Tibial nerve (tissue), 3 donors: ENCODE measurements around a stretch of chr6.

GRCh38 chr6:87264383-87264956 is 57.9 kb upstream of the SMIM8 start:
- PRO-cap: no peak
- RAMPAGE, long total RNA, 3 experiments: no peak in any of the 3 experiments

DNA sequence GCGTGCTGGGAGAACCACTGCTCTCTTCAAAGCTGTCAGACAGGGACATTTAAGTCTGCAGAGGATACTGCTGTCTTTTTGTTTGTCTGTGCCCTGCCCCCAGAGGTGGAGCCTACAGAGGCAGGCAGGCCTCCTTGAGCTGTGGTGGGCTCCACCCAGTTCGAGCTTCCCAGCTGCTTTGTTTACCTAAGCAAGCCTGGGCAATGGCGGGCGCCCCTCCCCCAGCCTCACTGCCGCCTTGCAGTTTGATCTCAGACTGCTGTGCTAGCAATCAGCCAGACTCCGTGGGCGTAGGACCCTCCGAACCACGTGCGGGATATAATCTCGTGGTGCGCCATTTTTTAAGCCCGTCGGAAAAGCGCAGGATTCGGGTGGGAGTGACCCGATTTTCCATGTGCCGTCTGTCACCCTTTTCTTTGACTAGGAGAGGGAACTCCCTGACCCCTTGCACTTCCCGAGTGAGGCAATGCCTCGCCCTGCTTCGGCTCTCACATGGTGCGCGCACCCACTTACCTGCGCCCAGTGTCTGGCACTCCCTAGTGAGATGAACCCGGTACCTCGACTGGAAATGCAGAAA is 365 bp downstream of the GJB7 start:
- PRO-cap: no peak
- RAMPAGE, long total RNA, 3 experiments: no peak in any of the 3 experiments

- PRO-cap: no peak
- RAMPAGE, long total RNA, 3 experiments: no peak in any of the 3 experiments
Measured at GRCh38 chr6:87697279-87698037, 4.6 kb downstream of the AKIRIN2 start.

DNA sequence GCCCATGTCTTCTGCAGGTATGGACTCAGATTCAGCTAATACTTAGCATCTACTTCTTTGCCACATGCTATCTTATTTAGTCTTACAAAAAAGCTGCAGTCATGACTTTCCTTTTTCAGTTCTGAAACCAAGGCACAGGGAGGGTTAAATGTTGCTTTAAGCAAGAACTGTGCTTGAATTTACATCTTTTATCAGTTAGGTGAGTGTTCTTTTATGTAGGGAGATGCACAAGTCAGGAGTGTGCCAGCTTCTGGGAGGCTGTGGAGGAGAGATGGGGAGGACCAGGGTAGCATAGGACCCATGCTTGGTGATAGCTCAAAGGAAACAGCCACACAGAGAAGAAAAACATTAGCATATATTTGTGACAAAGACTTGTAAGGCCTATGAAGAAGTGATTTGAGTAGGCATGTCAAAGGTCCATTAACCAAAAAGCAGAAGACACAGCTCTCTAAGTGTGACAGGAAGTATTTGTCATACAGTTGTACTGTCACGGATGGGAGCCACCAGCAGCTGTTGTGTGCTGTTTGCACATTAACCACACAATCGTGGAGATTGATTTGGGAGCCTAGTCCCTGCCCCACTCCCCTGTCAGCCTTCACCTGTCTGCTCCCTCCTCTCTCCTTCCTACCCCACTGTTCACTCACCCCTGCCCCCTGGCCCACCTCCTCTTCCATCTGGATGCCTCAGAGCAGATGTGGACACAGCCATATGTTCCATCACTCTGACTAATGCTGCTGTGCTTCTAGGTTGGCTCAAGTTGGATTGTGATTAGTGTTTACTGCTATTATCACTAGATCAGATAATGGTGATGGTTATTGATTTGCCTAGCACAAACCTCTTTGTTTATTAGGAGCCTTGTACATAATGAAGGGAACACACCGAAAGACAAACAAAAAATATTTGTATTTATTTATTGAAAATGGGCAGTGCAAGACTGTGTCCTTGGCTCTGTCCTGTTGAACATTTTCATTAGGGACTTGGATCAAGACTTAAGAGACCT is 124.8 kb upstream of the SPACA1 start:
- PRO-cap: no peak
- RAMPAGE, long total RNA, 3 experiments: no peak in any of the 3 experiments

GRCh38 chr6:89158084-89158746 is 12.4 kb downstream of the PM20D2 start:
- PRO-cap: no peak
- RAMPAGE, long total RNA, 3 experiments: start-site peak on the plus strand in 1 of 3 experiments, at chr6:89158259-89158791 at its widest, 8 reads per replicate

GRCh38 chr6:89186526-89186889 is 30.6 kb downstream of the GABRR1 start:
- PRO-cap: no peak
- RAMPAGE, long total RNA, 3 experiments: no peak in any of the 3 experiments

GRCh38 chr6:89298154-89298399 is 17.0 kb downstream of the GABRR2 start:
- PRO-cap: no peak
- RAMPAGE, long total RNA, 3 experiments: no peak in any of the 3 experiments

- PRO-cap: no peak
- RAMPAGE, long total RNA, 3 experiments: no peak in any of the 3 experiments
Measured at GRCh38 chr6:89672902-89673532, 34.5 kb upstream of the LYRM2 start.

DNA sequence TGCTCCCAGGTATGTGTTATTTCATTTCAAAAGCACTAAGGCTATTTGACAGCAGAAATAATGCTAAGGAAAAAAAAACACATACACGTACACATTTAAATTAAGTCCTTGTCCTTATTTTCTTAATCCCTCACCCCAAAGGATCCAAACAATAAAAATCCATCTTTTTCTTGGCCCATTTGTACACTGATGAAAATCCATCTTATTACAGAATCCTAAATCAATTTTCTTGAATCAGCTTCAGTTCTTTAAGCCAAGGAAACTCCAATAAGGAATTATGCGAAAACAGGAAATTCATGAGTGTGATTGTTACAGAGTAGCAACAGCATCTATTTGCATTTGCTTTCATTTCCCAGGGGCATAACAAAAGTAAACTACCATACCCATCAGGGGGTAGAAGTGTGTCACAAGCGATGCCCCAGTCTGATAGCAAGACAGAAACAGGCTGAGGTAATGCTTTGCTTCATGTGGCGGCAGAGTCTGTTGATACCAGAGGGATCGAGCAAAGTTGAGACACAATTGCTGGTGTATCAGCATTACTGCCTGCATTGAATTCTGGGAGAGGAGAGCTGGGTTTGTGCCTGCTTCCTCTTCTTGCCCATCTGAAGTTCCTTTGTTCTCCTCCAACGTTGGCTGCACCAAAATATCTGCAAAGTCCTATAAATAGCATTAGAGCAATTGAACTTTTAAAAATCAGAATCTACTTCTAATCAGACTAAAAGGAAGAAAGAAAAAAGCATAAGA is 51.1 kb upstream of the LYRM2 start:
- PRO-cap: no peak
- RAMPAGE, long total RNA, 3 experiments: no peak in any of the 3 experiments

GRCh38 chr6:90029332-90029695 is 135.0 kb downstream of the GJA10 start:
- PRO-cap: no peak
- RAMPAGE, long total RNA, 3 experiments: no peak in any of the 3 experiments

- PRO-cap: no peak
- RAMPAGE, long total RNA, 3 experiments: start-site peak on the minus strand in 1 of 3 experiments, at chr6:90271906-90272305 at its widest, 5 reads per replicate
Measured at GRCh38 chr6:90271654-90272649, 24.7 kb downstream of the BACH2 start.

GRCh38 chr6:90284120-90284722 is 12.4 kb downstream of the BACH2 start:
- PRO-cap: bidirectional peak, plus-strand start at chr6:90284465, minus-strand start at chr6:90284370
- RAMPAGE, long total RNA, 3 experiments: no peak in any of the 3 experiments

GRCh38 chr6:90285544-90286576 is 10.8 kb downstream of the BACH2 start:
- PRO-cap: unidirectional peak, minus-strand start at chr6:90285709
- RAMPAGE, long total RNA, 3 experiments: no peak in any of the 3 experiments

DNA sequence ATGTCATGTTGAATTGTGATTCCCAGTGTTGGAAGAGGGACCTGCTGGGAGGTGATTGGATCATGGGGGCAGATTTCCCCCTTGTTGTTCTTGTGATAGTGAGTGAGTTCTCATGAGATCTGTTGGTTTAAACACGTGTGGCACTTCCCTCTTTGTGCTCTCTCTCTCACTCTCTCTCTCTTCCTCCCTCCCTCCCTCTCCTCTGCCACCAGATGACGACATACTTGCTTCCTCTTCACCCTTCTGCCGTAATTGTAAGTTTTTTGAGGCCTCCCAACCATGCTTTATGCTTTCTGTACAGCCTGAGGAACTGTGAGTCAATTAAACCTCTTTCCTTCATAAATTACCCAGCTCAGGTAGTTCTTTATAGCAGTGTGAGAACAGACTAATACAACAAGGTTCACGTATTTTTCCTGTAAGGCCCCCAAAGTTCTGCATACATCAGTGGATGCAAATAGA is 54.1 kb upstream of the BACH2 start:
- PRO-cap: no peak
- RAMPAGE, long total RNA, 3 experiments: no peak in any of the 3 experiments

- PRO-cap: no peak
- RAMPAGE, long total RNA, 3 experiments: no peak in any of the 3 experiments
Measured at GRCh38 chr6:90411484-90411881, 114.8 kb upstream of the BACH2 start.

GRCh38 chr6:90469847-90470273 is 117.0 kb downstream of the MAP3K7 start:
- PRO-cap: no peak
- RAMPAGE, long total RNA, 3 experiments: no peak in any of the 3 experiments

DNA sequence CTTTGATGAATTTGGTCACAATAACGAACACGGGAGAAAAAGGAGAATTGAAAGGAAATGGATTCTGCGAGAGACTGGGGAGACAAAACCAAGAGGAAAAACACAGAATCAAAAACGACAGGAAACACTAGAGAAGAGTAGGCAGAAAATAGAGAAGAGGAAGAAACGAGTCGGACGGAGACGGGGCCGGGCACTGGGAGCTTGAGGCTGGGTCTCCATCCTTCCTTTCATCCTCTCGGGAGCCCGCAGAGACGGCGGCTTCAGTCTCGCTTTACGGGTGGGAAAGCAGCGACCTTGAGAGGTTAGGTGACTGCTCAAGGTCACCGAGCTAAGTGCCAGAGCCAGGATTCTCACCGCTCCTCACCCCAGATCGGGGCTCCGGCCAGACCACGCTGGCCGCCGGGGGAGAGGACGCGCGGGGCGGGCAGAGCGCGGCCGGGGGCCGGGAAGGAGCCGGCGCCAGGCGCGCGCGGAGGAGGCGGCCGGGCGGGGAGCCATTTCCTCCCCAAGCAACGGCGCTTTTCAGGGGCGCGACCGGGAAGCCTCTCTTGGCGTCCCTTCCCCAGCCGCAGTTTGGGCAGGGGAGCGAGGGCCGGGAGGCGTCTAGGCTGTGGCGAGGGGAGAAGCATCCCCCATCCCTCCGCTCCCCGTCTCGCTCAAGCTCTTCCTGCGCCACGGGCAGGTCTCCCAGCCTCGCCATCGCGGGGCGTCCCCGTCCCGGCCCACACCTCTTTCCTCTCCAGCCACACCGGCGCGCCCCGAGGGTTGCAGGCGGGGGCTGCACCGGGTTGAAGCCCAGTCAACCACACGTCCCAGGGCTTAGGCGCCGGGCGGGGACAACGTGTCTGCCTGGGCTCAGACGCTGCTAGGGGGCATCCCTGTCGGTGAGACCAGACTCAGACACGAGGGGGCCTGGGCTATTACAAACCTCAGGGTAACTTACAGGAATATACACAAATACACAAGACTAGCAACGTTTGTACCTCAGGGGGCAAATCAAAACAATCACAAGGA is 24.1 kb upstream of the MAP3K7 start:
- PRO-cap: no peak
- RAMPAGE, long total RNA, 3 experiments: no peak in any of the 3 experiments

GRCh38 chr6:92524721-92525121 is 894.6 kb downstream of the EPHA7 start:
- PRO-cap: no peak
- RAMPAGE, long total RNA, 3 experiments: no peak in any of the 3 experiments

DNA sequence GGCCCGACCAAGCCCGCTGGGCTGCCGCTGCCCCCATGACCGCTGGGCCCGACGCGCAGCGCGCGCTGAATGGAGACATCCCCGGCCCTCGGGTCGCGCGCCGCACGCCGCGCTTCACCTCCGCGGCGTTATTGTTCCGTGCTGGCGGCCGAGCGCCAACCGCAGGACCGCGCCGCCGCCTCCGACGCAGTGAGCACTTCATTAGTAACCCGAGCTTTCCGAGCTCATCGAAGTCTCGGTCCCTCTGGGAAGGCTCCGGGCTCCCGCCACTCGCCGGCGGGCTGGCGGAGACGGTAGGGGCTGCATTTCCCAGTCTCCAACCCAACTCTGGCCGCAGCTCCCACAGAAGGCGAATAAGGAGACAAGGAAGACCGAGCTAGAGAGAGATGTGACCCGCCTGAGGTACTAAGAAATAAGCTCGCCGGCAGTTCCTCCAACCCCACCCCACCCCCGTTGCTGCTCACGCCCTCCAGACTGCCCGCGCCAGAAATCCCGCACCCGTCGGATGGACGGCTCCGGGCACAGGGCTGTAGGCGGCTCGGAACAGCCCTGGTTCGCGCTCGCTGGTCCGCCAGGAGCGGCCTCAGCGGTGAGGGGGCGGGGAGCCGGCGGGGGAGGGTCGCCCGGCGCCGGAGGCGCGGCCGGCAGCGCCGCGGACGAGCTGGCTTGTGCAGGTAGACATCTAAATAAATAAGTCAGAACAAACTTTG is 686 bp downstream of the EPHA7 start:
- PRO-cap: no peak
- RAMPAGE, long total RNA, 3 experiments: no peak in any of the 3 experiments

DNA sequence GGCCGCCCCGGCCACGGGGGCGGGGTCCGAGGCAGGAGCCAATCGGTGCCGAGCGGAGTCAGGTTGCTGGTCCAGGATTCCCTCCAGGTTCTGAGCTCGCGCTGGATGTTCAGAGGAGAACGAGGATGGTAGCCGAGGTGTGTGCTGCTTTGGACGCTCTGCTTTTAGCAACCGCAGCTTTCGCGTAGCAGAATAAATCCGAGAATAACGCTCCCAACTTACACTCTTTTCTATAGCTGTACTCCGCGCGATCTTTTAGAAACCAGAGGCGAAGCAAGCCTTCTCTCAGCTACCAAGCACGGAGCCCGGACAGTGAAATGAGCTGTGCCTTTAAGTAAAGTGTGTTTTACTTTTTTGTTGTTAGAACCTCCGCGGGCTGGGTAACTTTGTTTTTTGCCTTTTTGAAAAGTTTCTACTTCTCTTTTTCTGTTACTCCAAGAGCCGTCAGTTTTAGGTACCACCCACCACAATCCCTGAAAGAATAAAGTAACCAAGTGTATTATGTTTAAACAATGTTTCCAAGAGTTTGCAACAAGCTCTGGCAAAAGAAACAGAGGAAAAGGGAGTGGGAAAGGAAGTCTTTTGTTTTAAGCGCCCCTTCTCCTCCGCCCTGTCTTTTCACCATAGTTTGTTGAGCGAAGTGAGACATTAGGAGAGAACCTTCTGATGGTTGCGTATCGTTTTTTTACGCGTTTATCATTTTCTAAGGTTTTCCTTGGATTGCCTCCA is 515 bp upstream of the EPHA7 start:
- PRO-cap: bidirectional peak, plus-strand start at position 112 of the sequence, minus-strand start outside the sequence
- RAMPAGE, long total RNA, 3 experiments: no peak in any of the 3 experiments